ENCODE measurements around the gene DNAAF8.

DNA sequence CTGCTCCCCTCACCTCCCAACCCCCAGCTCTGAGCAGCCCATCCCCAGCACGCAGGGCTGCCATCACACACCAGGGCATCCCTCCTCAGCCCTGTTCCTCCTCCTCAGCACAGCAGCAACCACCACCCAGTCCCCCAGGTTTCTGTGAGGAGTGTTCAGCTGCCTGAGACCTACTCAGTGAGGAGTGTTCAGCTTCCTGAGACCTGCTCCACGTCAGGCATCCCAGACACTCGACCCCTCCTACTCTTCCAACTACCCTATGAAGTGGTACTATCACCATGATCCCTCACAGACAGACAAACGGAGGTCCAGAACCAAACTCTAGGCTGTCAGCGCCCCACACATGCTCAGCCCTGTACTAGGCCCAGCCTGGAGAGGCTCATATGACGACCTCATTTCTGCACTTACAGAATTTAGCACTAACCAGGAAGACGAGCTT is 21.0 kb downstream of the CORO7 start:
- PRO-cap = no peak
- RAMPAGE, long total RNA = no peak

GRCh38 chr16:4401378-4401986 is 14.9 kb downstream of the CORO7 start:
- PRO-cap = no peak
- RAMPAGE, long total RNA = no peak

DNA sequence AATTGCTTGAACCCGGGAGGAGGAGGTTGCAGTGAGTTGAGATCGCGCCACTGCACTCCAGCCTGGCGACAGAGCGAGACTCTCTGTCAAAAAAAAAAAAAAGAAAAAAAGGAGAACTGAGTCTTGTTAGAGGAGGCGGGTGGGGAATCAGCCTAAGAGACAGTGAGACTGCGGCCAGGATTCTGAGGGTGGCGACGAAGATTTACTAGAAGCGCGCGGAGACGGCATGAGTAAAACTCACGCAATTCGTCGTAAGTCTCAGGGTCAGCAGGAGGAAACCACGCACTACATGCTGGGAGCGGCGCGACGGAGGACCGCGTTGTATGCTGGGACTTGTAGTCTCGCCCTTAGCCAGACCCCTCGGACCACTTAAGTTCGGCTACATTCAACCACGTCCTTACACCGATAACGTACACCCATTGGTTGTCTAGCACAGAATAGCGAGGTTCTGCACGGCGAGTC is 400 bp upstream of the DNAJA3 start:
- PRO-cap = no peak
- RAMPAGE, long total RNA = no peak

- PRO-cap = no peak
- RAMPAGE, long total RNA = no peak
Observed at GRCh38 chr16:4500880-4501258, 24.7 kb downstream of the HMOX2 start.

DNA sequence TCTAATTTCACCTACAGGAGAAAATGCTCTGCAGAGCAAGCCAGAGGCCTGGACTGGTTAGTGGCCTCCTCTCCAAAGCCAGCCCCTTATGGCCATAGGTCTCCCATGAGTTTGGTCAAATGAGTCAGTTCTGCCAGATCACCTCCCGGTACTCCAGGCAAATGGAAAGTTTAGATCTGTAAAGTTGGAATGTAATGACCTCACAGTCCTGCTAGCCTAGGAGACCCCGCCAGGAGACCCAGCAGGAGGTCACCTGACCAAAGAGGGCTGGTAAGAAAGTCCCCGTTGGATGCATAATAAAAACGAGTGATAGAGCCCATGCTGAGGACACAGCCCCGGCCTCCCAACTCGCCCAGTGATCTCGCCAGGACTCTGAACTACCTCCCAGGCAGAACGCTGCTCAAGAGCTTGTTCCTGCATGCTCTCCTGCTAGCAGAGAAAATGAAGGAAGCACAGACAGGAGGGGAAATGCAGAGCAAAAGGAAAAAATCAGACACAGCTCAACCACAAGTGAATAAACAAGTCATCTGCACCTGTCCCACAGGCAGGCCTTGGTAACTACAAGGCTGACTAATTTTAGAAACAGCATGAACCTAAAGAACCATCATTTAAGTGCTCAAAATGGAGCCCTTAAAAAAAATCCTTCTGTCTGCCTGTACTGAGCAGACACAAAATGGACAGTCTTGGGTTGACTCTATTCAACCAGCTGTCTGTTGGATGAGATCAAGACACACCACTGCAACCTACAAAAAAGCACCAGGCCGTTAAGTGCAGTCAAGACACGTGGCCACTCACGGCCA is 9.3 kb downstream of the CDIP1 start:
- PRO-cap = no peak
- RAMPAGE, long total RNA = no peak

DNA sequence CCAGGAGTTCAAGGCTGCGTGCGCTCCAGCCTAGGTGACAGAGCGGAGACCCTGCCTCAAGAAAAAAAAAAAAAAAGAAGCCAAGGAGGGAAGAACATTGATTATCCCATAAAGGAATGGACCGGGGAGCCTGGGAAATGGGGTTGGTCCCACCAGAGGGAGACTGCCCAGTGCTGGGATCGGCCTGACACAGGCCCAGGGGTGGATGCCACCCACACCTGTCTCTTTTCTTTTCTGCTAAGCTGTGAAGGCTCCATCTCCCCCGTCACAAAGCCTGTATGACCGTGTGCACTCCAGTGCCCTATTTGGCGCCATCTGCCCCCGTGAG is 15.7 kb downstream of the UBALD1 start:
- PRO-cap = no peak
- RAMPAGE, long total RNA = no peak

DNA sequence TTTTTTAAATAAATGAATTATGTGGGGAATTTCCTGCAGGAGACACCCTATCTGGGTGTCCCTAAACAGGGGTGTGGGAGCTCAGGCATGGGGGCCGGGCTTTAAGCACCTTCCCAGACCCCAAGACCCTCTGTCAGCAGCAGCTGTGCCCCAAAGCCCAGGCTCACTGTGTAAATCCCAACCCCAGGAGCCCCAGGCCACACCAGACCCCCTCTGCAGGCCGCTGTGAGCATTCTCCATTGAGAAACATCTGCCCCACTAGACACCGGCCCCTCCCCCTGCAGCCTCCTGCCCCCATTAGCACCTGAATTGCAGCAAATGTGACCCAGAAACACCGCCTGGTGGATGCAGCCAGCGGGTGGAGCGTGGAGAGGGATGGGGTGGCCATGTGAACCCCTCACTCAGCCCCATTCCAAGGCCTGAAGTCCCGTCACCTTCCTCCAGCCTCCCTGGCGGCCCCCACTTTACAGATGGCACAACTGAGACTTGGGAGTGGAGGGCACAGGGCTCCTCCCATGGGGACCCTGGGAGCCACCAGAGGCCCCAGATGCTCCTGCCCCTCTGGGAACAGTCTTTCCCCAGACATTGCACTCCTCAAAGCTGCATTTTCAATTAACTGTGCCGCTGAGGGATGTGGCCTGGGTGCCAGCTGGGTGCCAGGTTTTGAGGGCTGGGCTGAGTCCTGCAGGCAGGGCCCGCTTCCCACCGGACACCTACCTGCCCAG is 2.2 kb downstream of the UBALD1 start:
- PRO-cap = no peak
- RAMPAGE, long total RNA = no peak

DNA sequence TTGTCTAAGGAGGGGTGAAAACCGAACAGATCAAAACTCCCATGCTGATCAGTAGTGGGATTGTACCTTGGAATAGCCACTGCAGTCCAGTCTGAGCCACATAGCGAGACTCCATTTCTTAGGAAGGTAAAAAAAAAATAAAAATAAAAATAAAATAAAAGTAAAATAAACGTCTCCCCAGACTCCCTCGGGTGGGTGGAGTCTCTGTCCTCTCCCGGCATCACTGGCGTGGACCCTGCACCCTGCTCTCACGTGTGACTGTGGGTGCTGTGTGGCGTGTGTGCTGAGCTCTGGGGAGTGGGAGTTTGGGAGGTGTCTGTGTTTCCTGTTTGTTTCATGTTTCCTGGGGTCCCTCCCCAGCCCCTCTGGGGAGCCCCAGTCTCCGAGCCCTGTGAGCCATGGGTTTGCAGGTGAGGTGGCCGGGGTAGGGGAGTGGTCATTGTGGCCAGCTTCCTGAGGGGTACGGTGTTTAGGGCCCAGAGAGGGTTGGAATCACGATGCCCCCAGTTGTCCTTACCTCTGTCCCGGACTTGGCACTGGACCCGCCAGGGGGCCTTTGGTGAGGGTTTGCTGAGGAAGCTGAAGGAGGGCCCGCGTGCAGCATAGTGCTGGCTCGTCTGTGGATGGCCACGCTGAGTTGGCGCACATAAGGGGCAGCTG is 34.2 kb upstream of the NUDT16L1 start:
- PRO-cap = no peak
- RAMPAGE, long total RNA = no peak

- PRO-cap = no peak
- RAMPAGE, long total RNA = no peak
Observed at GRCh38 chr16:4668276-4668912, 25.0 kb upstream of the NUDT16L1 start.

- PRO-cap = no peak
- RAMPAGE, long total RNA = no peak
Observed at GRCh38 chr16:4670932-4671850, 22.2 kb upstream of the NUDT16L1 start.

- PRO-cap = no peak
- RAMPAGE, long total RNA = no peak
Observed at GRCh38 chr16:4677297-4677890, 16.0 kb upstream of the NUDT16L1 start.

- PRO-cap = no peak
- RAMPAGE, long total RNA = no peak
Observed at GRCh38 chr16:4681941-4682513, 11.3 kb upstream of the NUDT16L1 start.

GRCh38 chr16:4684595-4685770 is 8.4 kb upstream of the NUDT16L1 start:
- PRO-cap = no peak
- RAMPAGE, long total RNA = no peak

DNA sequence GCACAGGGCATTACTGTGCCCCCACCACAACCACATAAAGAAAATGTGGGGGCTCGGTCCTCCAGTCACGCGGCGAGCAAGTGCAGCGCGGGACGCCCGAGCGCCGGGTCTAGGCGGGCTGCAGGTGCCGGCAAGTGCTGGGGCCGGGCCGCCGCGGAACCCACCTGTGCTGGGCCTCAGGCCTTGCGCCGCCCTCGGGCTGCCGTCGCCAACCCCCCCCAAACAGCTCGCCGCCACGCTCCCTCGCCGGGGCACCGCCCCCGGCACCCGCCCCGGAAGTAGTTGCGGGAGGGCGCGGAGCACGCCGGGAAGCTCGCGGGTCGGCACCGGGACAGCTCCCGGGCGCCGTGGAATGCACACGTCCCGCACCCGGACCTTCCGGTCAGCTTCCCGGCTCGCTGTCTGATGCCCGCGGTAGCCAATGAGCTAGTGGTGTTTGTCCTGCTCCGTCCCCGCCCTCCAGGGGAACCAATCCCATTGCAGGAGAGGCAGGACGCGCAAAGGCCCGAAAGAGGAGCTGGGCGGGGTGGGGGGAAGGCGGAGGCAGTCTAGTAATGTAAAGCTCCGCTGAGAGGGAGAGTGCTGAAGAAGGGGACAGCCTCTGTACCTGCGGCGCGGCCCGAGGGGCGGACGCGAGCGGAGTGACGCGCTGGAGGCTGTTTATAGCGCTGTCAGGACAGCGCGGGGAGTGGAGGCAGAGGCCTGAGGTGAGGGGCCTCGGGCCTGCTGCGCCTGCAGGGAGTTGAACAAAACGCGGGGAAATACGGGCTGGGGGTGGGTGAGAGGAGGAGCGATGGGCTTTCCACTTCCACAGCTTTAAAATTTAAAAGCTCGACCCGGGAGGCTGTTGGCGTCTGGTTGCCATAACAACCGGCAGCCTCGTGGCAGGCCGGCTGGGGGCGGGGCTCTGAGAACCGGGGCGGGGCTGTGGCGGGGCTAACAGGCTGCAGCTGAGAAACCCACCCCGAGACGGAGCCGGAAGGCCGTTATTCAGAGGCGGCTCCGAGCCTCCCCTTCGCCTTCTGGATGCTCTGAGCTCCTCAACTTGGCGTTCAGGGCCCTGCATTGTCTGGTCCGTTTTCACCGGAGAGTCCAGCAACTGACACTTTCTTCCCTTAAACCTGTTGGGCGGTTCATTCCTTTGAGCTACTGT is at the start of gene DNAAF8:
DNAAF8 (plus strand) TSS at position 546 of the 1,153 bp plus-strand sequence.
- PRO-cap = bidirectional peak, plus-strand start at position 663 of the sequence, minus-strand start at position 407 of the sequence
- RAMPAGE, long total RNA = start-site peak on the minus strand centred at position 221 of the sequence, 107 bp wide, 18 and 13 reads in 2 replicates

- PRO-cap = no peak
- RAMPAGE, long total RNA = no peak
Observed at GRCh38 chr16:4884630-4885417, 37.5 kb downstream of the UBN1 start.

- PRO-cap = no peak
- RAMPAGE, long total RNA = no peak
Observed at GRCh38 chr16:4888696-4889111, 41.4 kb downstream of the UBN1 start.

GRCh38 chr16:4935028-4935983 is 1.6 kb downstream of the PPL start:
- PRO-cap = no peak
- RAMPAGE, long total RNA = no peak

DNA sequence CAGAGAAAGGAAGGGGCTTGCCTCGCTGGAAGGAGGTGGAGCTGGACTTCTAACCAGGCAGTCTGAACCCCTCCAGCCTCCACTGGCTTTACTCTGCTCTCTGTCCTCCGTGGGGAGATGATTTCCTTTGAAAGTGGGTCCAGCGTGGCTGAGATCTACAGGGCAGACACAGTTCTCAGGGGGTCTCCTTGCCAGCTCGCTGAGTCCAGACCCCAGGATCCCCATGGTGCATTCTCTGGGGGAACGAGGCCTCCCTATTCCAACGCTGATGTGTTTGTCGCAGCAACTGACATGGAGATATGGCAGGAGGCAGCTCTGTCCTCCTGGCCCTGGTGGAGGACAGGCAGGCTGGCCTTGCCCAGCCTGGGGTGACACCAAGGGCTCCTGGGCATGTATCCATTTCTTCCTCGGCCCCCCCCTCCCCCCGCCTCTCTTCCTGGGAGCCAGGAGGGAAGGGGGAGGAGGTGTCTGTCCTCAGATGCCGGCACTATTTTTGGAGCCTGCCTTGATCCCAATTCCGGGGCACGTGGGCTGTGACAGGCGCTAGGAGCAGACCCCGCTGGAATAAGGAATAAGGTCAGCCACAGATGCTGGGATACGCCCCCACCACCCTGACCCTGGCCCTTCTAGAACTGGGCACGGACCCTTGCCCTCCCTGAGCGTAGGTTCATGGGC is 23.8 kb downstream of the SEC14L5 start:
- PRO-cap = no peak
- RAMPAGE, long total RNA = no peak

DNA sequence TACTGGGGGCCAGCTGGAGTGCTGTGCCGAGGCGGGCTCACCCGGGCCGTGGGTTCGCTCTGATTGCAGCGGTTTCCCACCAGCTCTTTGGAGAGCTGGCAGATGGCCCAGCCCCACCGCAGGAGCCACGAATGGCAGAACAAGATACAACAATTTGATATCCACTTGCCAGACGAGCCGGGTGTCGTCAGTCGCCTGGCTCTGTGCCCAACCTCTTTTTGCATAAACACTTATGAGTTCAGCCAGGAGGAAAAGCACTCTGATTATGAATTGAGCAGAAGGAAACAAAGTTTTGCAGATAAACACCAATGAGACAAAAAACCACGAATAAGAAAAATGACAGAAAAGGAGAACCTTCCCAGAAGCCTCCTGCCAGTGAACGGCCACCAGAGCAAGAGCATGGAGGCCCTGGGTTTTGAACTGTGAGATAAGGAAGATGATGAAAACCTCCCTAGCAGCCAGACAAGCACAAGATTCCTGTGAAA is 19.9 kb upstream of the EEF2KMT start:
- PRO-cap = no peak
- RAMPAGE, long total RNA = no peak

- PRO-cap = no peak
- RAMPAGE, long total RNA = no peak
Observed at GRCh38 chr16:7303541-7304590, 1285.0 kb downstream of the RBFOX1 start.

Data from Karpas-422 (cell line).